Paraaortic lymph node (tissue), 1 donor: ENCODE measurements around the genes RGL3 and ZNF700.

GRCh38 chr19:10876272-10877030 is 5.1 kb downstream of the CARM1 start:
- PRO-cap: no peak

- PRO-cap: unidirectional peak, plus-strand start at chr19:11138046; unidirectional peak, plus-strand start at chr19:11138253
Observed at GRCh38 chr19:11137350-11138406, 17.9 kb downstream of the SPC24 start.

- PRO-cap: no peak
Observed at GRCh38 chr19:11187277-11187662, 10.1 kb downstream of the KANK2 start.

DNA sequence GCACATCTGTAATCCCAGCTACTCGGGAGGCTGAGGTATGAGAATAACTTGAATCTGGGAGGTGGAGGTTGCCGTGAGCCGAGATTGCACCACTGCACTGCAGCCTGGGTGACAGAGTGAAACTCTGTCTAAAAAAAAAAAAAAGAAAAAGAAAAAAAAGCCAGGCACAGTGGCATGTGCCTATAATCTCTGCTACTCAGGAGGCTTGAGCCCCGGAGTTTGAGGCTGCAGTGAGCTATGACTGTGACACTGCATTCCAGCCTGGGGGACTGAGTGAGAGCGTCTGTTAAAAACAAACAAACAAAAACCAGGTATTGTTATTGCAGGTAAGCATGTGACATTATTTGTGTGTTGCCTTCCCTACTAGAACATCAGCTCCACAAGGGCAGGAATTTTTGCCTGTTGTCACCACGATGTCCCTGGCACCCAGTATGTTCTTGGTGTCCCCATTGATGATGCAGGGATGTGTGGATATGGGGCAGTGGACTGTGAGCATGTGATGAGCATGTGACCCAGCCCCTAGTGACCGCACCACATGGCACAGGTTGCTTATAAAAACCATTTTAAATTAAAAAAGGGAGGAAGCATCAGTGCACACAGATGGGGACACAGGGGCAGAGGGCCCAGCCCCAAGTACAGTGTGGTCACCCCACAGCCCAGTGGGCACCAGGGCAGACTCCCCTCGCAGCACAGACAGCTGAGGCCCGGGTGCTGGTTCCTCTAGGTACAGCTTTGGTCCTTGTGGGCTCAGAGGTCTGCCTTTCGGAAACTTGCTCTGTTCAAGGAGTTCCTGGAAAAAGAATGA is 1.6 kb upstream of the KANK2 start:
- PRO-cap: no peak

- PRO-cap: no peak
Observed at GRCh38 chr19:11241191-11242452, 2.2 kb downstream of the ANGPTL8 start.

- PRO-cap: no peak
Observed at GRCh38 chr19:11286454-11286914, 9.5 kb upstream of the TSPAN16 start.

DNA sequence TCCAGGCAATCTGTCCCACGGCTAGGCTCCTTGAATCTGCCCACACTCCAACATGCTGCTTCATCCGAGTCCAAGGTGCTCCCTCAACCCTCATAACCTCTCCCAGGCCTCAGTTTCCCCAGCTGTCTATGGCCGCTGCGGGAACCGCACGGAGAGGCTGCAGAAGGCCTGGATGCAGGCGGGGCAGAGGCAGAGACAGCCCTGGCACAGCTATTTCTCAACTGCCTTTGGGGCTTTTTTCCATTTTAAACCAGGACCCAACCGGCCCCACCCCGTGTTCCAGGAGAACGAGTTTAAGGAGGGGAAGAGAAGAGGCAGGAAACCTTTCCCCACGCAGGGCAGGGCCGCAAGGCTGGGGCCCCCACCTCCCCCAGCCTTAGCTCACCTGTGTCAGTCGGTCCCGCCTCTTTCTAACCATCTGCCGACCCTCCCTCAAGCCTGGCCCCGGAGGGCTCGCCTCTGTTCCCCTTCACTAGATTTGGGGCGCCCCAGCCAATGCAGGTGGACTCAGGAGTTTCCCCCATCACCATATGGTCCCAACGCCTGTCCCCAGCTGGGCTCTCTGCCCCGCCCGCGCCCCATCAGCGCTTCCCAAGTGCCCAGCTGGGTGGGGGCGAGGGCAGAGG is 571 bp downstream of the RAB3D start:
- PRO-cap: no peak

DNA sequence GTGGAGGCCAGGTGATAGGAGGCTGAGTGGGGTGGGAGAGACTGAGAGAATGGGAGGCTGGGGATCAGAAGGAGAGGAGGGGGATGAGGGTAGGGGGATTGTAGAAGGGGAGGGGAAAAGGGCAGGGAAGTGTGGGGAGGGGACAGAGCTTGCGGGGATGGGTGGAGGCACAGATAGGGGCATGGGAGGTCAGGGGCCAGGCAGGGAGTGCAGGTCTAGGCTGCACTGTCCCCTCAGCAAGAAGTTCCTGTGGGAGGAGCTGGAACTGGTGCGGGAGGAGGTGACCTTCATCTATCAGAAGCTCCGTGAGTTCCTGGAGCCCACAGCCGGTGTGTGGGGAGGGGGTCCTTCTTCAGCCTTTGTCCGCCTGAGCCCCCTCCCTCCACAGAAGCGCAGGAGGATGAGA is 3.6 kb upstream of the PLPPR2 start:
- PRO-cap: no peak

DNA sequence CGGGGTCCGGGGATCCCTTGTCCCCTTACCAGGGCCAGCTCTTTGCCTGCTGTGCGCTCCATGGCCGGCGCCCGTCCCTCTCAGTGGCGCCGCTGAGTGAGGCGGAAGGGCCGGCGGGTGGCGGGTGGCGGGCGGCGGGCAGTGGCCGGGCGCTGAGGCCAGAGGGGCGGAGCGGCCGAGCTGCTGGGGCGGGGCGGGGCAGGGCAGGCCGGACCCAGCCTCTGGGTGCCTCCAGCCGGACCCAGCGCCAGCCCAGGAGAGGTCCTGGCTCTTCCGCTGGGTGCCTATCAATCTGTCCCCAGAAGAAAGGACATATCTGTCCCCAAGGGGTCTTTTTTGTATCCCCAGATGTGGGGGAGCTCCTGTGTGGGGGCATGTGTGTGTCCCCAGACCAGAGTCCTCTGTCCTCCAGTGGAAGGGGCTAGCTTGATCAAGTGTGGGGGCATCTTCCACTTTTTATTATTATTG is at the start of gene RGL3:
RGL3 (minus strand) TSS at position 98 of the 468 bp plus-strand sequence.
- PRO-cap: bidirectional peak, plus-strand start at position 217 of the sequence, minus-strand start at position 94 of the sequence

- PRO-cap: no peak
Observed at GRCh38 chr19:11442142-11442528, 6.7 kb downstream of the PRKCSH start.

DNA sequence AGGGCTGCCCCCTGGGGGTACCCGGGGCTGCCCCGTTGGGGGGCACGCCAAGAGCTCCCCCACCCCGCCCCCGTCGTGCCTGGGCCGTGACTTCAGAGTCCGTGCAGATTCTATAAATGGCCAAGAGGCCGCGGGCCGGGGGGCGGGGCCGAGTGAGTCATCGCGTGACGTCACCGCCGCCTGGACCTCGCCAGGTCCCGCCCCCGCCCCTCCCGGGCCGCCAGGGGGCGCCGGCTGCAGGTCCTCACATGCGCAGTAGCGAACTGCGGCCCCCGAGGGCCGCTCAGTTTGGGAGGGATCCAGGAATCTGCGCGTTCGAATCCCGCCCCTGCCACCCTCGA is 2.7 kb upstream of the CNN1 start:
- PRO-cap: bidirectional peak, plus-strand start at position 255 of the sequence, minus-strand start at position 88 of the sequence

DNA sequence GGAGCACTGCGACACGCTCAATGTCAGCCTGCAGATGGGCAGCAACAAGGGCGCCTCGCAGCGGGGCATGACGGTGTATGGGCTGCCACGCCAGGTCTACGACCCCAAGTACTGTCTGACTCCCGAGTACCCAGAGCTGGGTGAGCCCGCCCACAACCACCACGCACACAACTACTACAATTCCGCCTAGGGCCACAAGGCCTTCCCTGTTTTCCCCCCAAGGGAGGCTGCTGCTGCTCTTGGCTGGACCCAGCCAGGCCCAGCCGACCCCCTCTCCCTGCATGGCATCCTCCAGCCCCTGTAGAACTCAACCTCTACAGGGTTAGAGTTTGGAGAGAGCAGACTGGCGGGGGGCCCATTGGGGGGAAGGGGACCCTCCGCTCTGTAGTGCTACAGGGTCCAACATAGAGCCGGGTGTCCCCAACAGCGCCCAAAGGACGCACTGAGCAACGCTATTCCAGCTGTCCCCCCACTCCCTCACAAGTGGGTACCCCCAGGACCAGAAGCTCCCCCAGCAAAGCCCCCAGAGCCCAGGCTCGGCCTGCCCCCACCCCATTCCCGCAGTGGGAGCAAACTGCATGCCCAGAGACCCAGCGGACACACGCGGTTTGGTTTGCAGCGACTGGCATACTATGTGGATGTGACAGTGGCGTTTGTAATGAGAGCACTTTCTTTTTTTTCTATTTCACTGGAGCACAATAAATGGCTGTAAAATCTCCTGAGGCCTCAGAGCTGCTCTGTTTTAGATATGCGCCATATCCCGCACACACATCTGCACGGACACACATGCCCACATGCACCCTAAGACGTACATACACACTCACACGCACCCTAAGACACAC is 9.2 kb downstream of the ELOF1 start:
- PRO-cap: no peak

GRCh38 chr19:11577950-11579289 is 975 bp upstream of the ACP5 start:
- PRO-cap: bidirectional peak, plus-strand start at chr19:11578447, minus-strand start at chr19:11578341; bidirectional peak, plus-strand start at chr19:11579101, minus-strand start at chr19:11578766

- PRO-cap: no peak
Observed at GRCh38 chr19:11617504-11618625, 20.6 kb downstream of the ZNF627 start.

DNA sequence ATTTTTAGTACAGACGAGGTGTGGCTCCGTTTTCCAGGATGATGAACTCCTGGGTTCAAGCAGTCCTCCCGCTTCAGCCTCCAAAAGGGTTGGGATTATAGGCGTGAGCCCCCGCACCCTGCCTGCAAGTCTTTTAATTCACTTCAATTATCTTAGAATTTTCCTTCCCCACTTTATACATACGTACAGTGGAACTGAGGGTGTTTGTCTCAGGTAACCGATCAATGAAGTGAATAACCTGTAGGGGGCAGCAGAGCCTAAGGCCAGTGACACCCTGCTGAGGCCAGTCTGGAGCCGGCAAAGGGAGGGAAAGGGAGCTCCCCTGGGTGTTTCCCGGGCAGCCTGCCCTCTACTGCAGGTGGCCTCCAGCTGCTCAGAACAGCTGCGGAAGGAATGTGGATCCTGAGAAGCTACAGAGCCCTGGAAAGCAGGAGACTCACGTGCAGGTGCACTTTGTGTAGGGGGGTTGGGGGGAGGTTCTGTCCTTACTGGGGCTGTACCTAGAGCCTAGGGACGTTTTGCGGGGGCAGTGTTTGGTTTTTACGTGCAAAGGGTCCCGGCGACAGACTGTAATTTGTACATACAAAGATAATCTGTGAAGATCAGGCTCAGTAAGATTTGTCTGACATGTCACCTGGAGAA is 848 bp upstream of the ZNF491 start:
- PRO-cap: no peak

DNA sequence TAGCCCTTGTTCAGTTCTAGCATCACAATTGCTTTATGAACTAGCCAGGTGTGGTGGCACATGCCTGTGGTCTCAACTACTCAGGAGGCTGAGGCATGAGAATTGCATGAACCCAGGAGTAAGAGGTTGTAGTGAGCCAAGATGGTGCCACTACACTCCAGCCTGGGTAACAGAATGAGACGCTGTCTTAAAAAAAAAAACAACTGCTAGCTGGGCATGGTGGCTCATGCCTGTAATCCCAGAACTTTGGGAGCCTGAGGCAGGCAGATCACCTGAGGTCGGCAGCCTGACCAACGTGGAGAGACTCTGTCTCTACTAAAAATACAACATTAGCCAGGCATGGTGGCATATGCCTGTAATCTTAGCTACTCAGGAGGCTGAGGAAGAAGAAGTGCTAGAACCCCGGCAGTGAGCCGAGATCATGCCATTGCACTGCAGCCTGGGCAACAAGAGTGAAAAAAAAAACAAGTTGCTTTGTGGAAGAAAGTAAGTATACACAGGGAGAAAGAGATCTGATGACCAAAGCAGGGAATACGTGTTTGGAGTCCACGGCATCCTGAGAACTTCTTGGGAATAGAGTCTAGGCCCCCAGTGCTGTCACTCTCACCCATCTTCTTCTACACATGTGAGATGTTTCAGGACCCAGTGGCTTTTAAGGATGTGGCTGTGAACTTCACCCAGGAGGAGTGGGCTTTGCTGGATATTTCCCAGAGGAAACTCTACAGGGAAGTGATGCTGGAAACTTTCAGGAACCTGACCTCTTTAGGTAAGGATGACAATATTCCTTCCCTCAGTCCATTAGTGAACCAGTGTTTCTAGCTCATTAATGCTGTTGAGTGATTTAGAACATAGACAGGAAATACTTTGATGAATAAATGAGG is 15.8 kb downstream of the ZNF440 start:
- PRO-cap: no peak

DNA sequence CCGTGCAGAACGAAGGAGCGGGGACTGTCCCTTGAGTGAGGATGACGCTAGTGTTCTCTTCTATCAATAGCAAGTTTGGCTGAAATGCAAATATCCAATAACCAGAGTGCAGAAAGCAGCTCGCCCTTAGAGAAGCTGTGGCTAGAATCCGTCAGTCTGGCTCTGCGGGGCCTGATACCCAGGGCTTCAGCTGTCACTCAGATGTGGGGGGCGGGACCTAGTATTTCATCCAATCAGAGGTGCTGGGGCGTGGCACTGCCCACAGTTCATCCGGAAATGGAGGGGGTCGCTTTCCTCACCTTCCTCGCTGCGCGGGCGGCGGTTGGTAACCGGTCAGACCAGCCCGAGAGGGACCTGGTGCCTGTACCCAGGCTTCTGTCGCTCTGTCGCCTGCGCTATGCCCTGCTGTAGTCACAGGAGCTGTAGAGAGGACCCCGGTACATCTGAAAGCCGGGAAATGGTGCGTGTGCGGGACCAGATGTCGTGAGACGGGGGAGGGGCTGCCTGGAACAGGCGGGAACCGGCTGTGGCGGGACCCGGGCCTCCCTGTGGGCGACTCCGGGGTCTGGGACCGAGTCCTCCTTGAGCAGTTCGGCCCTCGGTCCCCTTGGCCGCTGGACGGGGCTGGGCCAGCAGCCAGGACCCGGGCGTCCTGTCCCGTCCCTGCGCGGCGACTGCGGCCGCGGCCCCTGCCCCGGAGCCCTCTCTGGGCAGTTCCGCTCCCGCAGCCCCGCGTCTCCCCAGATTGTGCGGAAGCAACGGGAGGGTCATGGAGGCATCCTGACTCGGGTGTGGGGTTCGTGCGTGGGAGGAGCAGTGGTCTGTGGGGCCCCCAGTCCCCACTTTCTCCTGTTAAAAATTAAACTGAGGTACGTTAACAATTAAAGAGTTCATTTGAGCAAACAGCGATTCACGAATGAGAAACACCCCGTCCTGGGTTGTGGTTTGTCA is at the start of gene ZNF700:
ZNF700 (plus strand) TSS at position 294 of the 951 bp plus-strand sequence.
- PRO-cap: bidirectional peak, plus-strand start at position 264 of the sequence, minus-strand start at position 164 of the sequence

DNA sequence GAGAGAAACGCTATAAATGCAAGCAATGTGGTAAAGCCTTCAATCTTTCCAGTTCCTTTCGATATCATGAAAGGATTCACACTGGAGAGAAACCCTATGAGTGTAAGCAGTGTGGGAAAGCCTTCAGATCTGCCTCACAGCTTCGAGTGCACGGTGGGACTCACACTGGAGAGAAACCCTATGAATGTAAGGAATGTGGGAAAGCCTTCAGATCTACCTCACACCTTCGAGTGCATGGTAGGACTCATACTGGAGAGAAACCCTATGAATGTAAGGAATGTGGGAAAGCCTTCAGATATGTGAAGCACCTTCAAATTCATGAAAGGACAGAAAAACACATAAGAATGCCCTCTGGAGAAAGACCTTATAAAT is 15.7 kb upstream of the ZNF763 start:
- PRO-cap: no peak

GRCh38 chr19:11978749-11979300 is 14.0 kb downstream of the ZNF763 start:
- PRO-cap: unidirectional peak, minus-strand start at chr19:11979020

DNA sequence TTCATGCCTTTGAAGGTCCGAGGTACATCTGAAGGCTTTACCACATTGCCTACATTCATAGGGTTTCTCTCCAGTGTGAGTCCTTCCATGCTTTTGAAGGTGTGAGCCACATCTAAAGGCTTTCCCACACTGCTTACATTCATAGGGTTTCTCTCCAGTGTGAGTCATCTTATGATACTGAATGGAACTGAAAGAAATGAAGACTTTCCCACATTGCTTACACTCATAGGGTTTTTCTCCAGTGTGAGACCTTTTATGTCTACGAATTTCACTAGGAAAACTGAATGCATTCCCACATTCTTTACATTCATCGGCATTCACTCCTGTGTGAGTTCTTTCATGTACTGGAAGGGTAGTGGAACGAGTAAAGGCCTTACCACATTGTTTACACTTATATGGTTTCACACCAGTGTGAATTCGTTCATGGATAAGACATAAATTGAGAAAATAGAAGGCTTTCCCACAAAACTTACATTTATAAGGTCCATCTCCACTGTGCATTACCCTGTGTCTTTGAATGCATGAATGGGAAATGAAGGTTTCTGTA is 7.0 kb downstream of the ZNF20 start:
- PRO-cap: no peak